Metanephros (tissue), 2 donors: ENCODE measurements around the genes NEIL1 and UBE2Q2.

DNA sequence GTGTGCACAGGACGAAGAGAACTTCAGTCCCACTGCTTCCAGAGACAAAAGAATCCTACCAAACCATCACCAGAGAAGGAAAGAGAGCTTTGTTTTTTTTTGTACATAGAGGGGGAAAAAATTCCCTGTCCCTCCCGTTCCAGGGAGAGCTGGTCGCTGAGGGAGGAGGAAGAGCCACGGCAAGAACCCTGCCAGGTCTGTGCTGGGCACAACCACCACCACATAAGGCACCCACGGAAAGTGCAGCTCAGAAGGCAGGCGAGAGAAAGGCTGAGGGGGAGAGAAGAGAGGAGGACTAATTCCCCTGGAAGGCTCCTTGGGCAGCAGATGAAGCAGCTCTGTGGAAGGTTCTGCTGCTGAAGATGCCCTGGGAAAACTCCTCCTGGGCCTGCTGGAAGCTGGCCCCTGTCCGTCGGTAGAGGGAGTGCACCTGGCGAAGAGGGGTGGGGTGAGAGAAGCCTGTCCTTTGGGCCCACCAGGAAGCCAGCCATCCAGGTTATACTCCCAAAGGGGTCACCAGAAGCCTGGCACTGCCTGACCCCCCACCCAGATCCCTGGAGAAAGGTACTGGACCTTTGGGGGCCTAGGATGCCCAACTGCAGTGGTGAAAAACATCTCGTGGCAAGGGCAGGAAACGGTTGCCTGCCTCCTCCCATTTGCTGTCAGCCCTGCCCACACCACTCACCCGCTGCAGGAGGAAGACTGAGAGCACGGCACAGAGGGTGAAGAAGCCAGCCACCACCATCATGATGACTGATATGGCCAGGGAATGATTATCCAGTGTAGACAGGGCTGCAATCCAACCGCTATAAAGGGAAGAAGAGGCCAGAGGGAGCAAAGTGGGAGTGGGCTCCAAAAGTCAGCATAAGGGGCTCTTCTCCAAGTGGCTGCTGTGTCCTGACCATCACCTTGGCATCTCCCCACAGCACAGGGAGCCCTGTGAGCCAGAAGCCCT is 2.1 kb upstream of the ULK3 start:
- RAMPAGE, long total RNA: no peak

DNA sequence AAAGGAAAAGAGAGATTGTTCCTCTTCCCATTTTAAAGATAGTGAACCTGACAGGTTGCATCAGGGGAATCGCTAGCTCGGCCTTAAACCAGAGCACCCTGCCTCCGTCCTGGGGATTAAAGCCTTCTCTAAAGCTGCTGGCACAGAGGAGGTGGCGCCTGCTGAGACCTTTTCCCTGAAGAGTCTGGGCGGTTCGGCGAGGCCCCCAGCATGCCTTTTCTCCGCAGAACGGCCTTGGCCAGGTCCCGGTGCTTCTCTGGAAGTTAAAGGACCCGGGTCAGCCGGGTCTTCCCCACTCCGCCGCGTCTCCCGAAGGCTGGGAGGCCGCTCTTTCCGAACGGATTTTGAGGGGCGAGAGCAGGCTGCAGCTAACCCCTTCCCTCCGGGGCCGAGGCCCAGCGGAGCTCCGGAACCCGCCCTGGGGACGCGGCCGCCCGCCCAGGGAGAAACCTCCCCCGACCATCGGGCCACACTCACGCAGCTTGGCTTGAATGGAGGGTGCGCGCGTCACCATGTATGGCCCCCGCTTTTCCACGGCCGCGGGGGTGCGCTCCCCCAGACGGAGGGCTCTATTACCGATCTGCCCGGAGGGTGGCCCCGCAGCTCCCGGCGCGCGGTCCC is 431 bp downstream of the FAM219B start:
- RAMPAGE, long total RNA: no peak

- RAMPAGE, long total RNA: no peak
Measured at GRCh38 chr15:75043505-75044483, 20.4 kb downstream of the PPCDC start.

DNA sequence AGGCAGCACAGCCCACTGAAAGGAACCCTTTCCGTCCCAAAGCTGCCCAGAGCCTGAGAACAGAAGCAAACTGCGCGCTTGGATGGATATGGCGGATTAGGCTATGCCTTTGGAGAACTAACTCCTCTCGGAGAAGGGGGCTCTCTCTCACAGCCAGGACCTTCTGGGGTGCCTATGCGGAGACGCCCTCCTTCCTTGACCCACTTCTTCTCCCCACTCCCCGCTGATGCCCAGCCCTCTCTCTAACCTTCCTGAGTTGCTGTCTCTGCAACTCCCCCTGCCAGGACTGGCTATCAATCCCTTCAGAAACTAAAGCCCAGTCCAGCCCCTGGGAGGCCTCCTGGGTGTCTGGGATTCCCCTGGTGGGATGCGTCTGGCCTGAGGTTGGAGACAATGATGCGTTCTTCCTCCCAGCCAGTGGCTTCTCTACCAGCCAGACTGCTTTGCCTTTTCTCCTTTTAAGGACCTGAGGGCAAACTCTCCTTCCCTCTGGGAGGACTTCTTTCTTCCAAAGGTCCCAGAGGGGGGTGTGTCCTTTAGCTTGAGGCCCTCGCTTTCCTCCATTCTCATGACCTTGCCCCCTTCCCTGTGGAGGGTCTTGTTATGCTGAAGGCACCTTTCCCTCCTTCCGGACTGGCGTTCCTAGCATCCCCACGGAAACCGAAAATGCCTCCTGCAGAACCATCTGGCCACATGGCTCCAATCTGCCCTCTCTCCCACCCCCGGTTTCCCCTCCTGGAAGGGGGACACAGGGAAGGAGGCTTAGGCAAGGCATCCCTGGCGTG is 63.5 kb upstream of the C15orf39 start:
- RAMPAGE, long total RNA: no peak

GRCh38 chr15:75346740-75347759 is at the start of gene NEIL1:
NEIL1 (plus strand) TSS chr15:75347039.
- RAMPAGE, long total RNA: no peak

DNA sequence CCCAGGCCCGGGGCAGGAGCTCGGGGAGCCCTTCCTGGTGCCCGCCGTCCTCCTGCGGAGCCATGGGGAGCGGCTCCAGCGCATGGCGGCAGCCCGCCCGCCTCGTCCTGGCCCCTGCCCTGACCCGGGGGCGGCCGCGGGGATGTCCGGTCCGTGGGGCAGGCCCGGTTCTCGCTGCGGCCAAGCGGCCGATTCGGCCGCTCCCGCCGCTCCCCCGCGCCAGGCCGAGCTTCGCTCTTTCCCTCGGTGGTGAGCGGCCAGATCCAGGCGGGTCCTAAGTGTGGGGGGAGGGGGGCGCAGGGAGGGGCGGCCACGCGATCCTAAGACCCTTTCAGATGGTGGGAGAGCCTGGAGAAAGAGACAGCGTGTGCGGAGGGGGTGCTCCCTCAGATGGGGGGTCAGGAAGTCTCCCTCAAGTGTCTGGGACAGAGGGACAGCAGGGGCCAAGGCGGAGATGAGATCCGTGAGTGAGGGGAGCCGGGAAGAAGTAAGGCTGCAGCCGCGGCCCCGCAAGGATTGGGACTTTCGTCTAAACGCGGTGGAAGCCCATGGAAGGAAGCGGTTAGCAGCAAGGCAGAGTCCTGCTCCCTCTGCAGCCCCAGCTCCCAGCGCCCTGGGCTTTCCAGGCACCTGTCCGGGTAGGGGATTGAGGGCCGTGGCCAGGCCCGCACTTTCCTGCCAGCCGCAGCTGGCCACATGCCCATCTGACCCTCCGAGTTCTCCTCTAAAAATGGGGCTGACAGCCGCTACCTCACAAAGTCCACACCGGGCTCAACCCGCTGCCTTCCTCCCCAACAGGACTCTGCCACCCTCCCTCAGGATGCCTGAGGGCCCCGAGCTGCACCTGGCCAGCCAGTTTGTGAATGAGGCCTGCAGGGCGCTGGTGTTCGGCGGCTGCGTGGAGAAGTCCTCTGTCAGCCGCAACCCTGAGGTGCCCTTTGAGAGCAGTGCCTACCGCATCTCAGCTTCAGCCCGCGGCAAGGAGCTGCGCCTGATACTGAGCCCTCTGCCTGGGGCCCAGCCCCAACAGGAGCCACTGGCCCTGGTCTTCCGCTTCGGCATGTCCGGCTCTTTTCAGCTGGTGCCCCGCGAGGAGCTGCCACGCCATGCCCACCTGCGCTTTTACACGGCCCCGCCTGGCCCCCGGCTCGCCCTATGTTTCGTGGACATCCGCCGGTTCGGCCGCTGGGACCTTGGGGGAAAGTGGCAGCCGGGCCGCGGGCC is 1.7 kb downstream of the NEIL1 start:
- RAMPAGE, long total RNA: no peak

GRCh38 chr15:75371380-75372185 is 3.2 kb upstream of the MAN2C1 start:
- RAMPAGE, long total RNA: no peak

GRCh38 chr15:75389597-75390092 is 21.2 kb upstream of the MAN2C1 start:
- RAMPAGE, long total RNA: no peak

DNA sequence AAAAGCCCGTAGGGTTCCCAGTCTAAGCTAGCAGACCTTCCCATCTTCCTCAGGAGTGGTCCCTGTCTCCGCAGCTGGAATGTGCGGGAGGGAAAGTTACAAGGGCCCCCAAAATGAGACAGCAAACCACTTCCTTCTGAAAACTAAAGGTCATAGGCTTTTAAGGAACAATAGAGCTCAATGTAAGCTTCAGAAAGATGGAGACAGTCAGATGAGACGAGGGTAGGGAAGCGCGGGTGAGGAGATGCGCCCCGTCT is 1.3 kb downstream of the PTPN9 start:
- RAMPAGE, long total RNA: no peak

DNA sequence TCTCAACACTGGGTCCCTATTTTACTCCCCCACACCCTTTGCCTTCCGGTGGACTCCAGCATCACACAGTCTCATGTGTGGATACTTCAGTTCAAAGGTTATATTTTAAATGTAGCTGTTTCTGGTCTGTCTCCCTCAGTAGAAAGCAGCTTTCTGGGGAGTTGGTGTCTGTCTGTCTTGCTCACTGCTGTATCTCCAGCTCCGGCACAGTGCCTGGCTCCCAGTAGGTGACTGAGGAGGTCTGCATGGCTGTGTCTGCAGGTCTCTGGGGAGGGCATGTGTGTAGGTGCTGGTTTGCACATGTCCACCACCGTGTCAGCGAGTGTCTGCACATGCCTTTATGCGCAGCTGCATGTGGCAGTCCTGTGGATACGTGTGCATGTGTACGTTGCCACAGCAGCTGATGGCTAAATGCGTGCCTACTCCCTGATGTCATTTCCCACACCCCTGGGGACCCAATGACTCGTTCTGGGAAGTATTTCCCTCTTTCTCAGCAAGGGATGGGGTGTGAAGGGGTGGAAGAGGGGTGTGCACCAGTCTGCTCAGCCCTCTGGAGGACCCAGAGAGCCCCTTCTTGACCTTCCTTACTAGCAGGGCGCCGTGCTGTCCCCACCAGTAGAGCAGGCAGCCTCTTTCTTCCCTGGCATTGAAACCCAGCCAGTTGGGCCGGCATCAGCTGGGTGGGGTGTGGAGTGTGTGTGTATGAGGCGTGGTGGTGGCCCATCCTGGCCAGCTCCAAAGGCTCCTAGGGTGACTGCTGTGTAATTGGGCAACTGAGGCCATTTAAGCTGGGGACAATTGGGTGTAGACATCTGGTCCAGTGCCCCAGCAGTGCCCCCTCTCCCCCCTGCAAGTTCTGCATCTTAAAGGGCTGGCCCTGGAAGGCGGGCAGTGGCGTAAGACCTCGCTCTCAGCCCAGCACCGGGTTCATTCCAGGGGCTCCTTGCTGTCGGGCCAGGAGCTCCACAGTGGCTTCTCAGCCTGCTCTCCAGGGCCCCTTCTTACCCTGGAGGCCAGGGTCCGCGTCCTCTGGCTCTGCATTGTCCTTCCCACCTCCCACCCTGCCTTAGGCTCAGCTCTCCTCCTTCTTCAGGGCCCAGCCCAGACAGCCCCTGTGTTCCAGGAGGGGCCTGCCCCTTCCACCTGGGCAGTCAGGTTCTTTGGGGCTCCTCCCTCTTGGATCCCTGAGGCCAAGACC is 19.2 kb downstream of the SNX33 start:
- RAMPAGE, long total RNA: no peak

GRCh38 chr15:75693938-75695083 is 18.3 kb downstream of the CSPG4 start:
- RAMPAGE, long total RNA: no peak

DNA sequence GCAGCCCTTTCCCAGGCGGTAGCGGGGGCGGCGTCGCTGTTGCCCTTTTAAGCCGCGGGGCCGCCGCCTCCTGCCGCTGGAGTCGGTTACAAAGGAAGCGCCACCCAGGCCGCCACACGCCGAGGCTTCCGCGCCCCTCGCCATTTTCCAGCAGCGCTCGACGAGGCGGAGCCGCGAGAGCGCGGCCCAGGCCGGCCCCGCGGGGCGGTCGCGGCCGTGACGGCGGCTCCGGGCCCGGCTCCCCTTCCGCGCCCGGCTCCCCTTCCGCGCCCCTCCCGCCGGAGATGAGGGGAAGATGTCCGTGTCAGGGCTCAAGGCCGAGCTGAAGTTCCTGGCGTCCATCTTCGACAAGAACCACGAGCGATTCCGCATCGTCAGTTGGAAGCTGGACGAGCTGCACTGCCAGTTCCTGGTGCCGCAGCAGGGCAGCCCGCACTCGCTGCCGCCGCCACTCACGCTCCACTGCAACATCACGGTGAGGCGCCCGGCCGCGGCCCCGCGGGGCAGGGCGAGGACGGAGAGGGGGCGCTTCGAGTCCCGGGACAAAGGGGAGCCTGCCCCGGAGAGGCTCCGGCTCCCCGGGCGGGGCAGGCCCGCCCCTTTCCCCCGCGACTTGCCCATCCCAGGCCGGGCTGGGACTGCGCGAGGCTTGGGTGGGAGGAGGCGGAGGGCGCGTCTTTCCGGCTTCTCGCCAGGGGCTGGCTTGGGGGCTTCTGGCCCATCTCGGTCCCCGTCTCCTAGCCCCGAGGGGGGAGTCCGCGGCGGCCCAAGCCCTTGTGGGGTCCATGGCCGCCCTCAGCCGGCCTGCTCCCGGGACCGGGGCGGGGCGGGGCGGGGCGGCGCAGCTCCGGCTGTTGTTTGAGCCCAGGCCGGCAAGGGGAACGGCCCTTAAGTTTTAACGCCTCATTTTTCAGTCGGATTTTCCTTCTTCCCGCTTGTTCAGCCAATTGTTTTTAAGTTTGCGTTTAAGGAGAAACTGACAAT is at the start of gene UBE2Q2:
UBE2Q2 (plus strand) TSS at position 76 of the 984 bp plus-strand sequence.
- RAMPAGE, long total RNA: no peak

DNA sequence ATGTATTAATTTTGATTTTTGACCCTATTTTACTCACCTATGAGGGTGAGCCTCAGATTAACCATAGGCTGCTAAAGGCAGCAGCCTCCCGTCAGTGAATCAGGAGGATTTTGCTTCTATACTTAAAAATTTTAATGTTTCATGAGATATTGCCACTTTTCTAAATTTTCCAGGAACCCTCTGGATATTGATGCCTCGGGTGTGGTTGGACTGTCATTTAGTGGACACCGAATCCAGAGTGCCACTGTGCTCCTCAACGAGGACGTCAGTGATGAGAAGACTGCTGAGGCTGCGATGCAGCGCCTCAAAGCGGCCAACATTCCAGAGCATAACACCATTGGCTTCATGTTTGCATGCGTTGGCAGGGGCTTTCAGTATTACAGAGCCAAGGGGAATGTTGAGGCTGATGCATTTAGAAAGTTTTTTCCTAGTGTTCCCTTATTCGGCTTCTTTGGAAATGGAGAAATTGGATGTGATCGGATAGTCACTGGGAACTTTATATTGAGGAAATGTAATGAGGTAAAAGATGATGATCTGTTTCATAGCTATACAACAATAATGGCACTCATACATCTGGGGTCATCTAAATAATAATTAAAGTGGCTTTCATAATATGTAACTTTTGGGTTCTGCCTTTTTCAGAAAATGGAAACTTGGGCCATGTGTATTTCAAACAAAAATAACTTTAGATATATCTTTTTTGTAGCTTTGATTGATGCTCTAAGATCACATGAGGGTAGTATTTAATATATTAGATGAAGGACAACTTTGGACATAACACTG is 29.0 kb downstream of the FBXO22 start:
- RAMPAGE, long total RNA: no peak

GRCh38 chr15:76150255-76150882 is 90.6 kb downstream of the TMEM266 start:
- RAMPAGE, long total RNA: no peak

GRCh38 chr15:76161177-76161619 is 101.4 kb downstream of the TMEM266 start:
- RAMPAGE, long total RNA: no peak

GRCh38 chr15:76904230-76905077 is 686 bp downstream of the SCAPER start:
- RAMPAGE, long total RNA: no peak

DNA sequence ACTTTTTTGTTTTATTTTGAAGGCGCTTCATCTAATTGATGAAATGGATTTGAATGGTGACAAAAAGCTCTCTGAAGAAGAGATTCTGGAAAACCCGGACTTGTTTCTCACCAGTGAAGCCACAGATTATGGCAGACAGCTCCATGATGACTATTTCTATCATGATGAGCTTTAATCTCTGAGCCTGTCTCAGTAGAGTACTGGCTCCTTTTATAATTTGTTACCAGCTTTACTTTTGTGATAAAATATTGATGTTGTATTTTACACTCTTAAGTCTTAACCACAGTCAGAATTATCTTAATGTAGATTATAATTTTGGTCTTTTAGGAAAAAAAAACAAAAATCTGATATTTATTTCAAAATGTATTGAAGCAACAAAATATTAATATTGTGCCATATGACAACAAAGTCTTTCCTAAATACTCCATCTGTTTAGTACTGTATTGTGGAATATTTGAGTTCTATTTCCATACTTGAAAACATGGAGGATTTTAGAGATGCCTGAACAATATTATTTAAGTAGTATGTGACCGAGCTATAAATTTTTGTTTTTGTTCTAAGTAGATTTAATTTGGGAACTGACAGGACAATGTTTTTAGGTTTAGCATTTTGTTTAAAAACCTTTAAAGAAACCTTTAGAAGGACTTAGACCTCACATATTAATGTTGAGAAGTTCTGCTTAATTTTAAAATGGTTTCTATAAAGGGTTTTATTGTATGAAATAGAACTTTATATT is 17.7 kb downstream of the RCN2 start:
- RAMPAGE, long total RNA: no peak

DNA sequence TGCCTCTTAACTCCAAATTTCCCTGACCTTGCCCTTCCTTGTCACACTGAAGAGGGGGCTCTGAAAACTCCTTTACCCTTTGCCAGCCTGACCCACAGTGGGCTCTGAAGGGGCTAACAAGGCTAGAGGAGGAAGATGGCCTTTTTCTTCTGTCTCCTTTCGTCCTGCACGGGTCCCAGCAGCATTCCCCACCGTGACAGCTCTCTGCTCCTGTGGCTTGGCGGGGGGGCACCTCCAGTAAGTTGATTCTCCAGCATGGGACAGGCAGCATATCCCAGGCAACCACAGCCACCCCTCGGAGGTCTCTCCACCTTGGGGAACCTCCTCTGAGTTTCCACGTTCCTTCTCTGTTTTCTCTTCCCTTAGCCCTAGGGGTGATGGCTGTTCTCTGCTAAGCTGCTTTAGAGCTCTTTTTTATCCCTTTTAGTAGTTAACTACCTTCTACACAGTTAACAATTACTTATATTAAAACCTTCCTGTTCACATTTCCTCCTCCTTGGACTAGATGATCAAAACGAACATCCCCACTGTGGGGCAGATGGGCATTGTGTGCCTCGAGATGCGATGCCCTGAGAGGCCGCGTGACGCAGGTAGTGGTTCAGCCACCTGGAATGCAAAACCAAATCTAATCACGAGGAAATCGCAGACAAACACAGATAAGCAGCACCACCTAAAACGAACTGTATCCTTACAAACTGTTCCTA is 27.8 kb downstream of the TSPAN3 start:
- RAMPAGE, long total RNA: no peak

DNA sequence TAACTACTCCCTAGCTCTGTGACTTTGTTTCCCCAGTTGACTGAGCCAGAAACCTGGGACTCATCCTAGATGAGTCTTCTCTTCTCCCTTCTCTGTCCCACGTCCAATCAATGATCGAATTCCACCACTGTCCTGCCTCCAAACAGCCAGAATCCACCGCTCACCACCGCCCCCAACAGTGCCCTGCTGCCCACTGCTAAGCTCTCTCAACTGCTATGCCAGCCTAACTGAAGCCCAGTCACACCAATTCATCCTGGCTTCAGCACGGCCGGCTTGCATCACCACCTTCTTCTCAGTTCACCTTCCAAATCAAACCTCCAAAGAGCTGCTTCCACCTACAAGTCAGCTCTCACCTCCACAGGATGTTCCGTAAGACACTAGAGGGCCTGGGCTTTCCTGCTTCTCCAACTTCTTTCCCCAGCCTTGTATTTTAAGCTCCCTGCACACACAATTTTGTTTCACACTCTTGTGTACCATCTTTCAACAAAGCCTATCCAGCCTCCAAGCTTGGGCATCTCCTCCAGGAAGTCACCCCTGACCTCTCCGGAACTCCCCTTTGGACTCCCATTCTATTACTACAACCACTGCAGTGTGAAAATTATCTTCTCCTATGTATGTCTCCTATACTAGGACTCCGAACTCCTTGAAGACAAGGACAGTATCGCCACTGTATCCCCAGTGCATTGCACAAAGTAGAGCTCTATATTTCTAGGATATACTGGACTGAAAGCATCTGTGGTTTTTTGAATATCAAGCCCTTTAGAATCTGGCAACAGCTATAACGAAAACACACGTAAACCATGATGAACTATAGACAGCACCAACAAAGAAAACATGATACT is 25.5 kb downstream of the TSPAN3 start:
- RAMPAGE, long total RNA: no peak

DNA sequence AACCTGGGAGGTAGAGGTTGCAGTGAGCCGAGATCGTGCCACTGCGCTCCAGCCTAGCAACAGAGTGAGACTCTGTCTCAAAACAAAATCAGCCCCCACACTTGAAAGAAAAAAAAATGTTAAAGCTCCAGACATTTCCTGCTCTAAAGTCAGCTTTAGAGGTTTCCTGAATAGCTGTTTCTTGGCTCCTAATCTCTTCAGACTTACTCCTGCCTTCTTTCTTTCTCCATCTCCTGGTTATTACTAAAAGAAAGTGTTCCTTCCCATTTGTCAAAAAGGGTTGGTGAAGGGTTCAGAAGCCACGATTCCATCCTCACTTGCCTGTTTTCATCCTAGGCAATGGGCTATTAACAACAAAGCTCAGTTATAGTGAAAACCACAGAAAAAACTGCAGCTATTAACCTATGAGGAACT is 89.7 kb upstream of the TSPAN3 start:
- RAMPAGE, long total RNA: no peak